H7 (cell line): ENCODE measurements around a stretch of chr19.

- RAMPAGE, long total RNA: no peak
These were observed 48.3 kb downstream of the COMP start for GRCh38 chr19:18742871-18743212.

DNA sequence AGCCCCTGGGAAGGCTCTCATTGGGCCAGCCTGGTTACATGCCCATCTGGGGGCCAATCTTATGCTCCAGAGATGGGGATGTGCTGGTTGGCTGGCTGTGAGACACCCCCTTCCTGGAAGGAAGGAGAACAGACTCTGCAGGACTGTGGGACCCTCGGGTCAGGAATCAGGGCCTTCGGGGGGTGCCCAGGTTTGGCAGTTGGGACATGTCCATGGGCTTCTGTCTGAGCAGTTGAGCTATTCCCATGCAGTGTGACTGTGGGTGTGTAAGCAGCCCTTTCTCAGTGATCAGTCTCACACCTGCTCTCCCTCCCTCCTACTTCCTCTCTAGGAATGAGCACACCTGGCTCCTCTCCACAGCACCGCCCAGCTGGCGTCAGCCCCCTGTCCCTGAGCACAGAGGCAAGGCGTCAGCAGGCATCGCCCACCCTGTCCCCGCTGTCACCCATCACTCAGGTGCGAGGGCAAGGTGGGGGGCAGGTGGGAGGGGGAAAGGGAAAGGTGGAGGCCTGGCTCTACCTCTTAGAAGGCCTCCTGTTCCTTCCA, 26.0 kb downstream of the COMP start:
- RAMPAGE, long total RNA: no peak

- RAMPAGE, long total RNA: no peak
These were observed 2.5 kb upstream of the COMP start for GRCh38 chr19:18793551-18793961.

DNA sequence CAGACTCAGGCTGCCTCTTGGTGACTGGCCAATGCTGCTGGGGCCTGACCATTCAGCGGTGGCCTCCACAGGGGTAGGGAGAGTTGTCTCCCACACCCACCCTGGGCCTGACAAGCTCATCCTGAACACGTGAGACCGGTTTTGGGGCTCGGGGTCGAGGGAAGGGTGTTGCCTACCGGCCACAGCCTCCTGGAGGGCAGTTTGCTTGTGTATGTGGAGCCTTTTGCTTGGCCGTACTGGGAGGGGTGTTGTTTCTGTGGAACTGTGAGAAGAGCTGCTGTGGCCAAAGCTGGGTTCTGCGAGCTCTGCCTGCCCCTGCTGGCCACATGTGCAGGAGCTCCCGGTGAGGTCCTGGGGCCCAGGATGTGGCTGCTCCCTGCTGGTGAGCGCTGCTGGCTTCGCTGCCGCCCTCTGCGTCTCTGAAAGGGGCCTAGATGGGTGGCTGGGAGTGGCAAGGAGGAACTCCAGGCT, 22.2 kb downstream of the UPF1 start:
- RAMPAGE, long total RNA: no peak

DNA sequence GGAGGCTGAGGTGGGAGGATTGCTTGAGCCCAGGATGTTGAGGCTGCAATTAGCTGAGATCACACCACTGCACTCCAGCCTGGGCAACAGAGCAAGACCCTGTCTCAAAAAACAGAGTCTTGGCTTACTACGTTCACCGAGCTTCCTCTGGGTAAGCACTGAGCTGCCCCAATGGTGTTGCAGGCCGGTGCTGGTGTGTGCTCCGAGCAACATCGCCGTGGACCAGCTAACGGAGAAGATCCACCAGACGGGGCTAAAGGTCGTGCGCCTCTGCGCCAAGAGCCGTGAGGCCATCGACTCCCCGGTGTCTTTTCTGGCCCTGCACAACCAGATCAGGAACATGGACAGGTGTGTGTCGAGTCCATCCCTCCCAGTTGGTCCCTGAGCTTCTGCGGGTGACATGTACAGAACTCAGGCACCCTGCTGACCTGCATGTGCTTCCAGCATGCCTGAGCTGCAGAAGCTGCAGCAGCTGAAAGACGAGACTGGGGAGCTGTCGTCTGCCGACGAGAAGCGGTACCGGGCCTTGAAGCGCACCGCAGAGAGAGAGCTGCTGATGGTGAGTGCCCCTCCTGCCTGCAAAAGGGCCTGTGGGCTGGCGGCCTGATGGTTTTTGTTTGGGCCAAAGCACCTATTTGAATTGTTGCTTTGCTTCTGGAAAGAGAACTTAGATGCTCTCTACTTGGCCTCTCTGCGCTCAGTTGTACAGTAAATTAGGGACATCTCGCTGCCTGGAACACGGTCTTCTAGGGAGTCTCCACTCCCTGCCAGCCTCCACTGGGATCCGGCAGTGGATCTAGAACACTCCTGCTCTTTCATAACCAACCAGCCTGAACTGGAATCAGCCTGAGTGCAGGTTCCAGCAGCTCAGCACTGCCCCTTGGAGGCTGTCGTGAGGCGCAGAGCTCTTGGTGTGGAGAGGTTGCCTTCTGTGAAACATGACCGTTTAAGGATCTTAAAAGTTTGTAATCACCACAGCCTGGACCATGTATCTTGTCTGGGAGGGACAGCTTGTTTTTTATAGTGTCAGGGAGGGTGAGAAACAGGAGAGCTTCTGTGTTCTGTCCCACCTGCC, 24.3 kb downstream of the UPF1 start:
- RAMPAGE, long total RNA: no peak

DNA sequence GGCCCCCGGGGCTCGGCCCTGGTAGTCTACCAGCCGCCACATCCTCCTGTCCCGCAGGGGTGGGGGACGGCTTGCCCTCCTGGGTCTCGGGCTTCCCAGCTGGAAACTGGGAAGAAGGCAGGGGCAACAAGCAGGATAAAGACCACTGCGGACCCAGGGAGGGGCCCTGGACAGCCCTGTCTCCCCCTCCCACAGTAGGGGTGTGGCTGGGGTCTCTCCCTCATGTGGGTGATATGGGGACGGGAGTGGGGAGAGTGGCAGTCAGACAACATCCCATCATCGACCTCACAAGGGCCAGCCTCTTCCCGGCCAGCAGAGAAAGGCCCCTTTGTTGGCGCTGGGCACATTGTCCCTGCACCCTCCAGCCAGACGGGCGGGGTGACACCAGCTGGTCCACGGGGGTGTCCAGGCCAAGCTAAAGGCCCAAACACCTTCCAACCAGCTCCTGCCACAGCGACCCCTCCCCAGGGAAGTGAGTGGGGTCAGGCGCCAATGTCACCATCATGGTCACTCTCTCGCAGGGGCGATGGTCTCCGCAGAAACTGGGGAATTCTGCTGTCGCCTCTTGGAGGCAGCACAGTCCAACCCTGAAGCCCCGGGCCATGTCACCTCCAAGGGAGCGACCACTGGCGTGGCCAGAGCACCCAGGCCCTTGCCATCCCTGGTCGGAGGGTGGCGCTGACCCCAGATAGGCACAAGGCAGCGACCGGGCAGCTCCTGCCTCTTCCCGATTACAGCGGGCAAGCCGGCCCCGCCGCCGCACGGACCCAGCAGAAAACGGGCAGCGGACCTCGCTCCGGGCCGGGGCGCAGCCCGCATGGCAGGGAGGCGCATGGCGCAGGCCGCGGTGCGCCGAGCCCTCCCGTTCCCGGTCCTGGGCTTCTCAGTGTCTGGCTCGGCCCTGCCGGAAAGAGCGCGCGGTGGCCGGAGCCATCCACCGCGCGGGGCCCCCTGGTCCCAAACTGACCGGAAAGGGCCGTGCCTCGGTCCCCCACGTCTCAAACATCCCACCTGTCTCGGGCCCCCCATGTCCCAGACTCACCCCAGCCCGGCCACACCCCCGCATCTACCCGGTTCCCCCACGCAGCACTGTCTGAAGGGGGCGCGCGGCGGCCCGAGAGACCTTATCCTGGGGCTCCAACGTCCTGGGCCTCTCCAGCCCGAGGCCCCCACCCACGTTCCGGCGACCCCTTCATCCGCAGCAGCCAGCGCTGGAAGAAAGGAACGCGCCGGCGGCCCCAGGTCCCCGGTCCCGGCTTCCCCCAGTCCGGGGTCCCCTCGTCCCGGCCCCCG, 992 bp downstream of the CERS1 start:
- RAMPAGE, long total RNA: no peak

DNA sequence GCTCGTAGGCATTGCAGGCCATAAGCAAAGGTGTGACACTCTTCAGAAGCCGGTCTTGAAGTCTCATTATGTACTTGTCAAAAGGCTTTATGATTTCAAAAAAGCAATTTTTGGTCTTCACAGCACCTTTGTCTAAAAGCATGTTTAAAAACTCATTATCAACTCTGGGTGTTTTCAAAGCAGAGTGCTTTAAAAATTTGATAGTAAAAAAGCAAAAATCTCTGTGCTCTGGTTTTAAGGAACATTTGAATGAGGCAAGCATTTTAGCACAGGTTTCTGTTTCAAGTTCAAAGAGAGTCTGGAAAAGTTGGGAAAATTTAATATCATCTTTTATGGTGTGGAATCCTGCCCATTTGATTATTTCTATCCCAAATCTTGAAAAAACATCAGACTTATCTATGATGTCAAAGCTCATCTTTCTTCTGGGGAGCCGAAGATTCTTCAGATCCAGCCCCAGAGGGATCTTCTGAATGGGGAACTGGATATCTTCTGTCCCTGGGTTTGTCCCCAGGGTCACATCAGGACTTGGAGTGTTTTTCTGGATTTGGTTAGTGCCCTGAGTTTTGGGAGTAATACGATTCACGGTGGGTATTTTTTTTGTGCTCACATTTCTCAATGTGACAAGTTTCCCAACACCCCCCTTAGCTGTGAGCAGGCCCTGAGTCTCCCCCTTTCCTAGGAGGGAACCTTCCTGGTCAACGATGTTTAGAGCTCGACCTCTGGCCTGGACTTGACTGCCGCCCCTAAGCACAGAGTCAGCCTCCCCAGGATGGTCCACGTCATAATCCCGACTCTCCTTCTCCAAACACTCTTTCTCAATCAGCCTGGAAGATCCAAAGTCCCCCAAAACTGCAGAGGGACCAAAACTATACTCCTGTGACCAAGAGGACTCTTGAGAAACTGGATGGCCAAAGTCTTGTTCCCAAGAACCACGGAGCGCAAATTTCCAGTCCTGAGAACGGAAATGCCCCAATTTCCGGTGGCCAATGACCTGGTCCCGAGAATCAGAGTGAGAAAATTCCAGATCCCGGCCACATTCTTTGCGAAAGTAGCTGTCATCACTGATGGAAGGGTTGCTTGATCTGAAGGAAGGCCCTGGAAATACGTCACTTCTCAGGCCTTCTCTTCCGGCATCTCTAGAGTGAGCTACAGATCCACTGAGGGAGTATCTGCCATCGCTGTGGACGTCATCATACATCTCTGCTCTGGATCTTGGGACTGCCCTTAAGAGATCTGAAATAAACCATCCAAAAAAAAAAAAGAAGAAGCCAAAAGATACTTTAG, 7.9 kb downstream of the SUGP2 start:
- RAMPAGE, long total RNA: no peak

DNA sequence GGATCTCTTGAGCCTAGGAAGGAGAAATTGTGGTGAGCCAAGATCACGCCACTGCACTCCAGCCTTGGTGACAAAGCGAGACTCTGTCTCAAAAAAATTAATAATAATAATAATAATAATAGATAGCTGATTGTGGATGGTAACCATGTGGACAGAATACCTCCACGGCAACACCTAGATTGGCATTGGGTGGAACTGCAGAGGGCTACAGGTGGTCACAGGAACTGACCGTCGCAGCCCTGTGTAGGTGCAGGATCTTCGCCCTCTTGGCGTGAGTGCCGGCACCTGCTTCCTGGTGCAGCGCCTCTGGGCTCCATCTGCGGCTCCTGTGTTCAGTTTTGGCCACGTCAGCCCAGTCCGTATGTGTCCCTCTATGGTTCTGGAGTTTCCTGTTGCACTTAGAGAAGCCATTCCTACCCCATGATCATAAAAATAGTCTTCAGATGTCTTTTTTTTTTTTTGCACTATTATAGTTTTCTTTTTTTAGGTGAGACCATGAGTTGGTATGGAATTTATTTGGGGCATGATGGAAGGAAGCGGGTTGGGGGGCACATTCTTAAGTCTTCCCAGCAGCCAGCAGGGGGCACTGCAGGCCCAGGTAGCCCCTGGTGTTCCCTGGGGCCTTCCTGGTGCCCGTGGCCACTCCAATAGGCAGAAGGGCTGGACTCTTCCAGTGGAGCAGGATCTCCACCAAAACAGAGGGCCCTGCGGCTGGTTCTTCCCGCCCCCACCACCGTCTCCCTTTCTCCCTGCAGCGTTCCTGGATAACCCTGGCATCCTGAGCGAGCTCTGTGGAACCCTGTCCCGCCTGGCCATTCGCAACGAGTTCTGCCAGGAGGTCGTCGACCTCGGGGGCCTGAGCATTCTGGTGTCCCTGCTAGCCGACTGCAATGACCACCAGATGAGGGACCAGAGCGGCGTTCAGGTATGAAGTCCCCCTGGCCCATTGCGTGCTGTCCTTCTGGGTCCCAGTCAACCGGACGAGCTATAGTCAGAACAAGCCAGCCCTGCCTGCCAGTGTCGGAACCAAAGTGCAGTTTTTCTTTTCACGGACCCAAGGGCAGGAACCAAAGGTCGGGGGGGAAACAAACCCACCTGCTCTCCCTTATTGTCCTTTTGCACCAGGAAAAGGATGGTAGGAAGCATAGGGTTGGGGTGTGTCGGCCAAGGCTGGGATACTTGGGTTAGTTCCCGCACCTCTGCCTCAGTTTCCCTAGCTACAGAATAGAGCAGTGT, 10.0 kb upstream of the SLC25A42 start:
- RAMPAGE, long total RNA: no peak

GRCh38 chr19:19063009-19063314, 832 bp upstream of the SLC25A42 start:
- RAMPAGE, long total RNA: no peak

DNA sequence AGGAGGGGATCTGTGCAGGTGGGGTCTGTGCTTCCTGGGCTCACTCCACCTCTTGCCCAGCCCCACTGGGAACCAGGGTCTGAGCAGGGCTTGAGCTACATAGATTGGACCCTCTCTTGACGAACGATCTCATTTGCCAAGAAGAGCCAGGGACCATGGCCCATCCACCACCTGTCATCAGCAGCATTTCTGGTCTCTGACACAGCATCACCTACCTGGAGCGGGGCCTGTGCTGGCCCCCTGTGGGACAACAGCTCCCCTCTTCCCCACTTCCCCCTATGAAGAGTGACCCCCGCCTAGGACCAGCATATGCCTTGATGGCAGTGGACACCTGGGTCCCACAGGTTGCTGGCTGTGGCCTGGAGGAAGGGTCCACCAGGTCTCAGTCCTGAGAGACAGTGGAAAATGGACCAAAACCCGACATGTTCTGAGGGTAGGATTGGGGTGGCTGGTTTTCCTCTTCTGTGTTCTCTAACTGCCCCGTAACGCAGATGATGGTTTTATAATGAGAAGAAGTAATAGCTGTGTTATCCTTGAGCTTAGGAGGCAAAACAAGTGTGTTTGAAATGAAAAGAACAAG, 26.1 kb downstream of the MAU2 start:
- RAMPAGE, long total RNA: no peak

DNA sequence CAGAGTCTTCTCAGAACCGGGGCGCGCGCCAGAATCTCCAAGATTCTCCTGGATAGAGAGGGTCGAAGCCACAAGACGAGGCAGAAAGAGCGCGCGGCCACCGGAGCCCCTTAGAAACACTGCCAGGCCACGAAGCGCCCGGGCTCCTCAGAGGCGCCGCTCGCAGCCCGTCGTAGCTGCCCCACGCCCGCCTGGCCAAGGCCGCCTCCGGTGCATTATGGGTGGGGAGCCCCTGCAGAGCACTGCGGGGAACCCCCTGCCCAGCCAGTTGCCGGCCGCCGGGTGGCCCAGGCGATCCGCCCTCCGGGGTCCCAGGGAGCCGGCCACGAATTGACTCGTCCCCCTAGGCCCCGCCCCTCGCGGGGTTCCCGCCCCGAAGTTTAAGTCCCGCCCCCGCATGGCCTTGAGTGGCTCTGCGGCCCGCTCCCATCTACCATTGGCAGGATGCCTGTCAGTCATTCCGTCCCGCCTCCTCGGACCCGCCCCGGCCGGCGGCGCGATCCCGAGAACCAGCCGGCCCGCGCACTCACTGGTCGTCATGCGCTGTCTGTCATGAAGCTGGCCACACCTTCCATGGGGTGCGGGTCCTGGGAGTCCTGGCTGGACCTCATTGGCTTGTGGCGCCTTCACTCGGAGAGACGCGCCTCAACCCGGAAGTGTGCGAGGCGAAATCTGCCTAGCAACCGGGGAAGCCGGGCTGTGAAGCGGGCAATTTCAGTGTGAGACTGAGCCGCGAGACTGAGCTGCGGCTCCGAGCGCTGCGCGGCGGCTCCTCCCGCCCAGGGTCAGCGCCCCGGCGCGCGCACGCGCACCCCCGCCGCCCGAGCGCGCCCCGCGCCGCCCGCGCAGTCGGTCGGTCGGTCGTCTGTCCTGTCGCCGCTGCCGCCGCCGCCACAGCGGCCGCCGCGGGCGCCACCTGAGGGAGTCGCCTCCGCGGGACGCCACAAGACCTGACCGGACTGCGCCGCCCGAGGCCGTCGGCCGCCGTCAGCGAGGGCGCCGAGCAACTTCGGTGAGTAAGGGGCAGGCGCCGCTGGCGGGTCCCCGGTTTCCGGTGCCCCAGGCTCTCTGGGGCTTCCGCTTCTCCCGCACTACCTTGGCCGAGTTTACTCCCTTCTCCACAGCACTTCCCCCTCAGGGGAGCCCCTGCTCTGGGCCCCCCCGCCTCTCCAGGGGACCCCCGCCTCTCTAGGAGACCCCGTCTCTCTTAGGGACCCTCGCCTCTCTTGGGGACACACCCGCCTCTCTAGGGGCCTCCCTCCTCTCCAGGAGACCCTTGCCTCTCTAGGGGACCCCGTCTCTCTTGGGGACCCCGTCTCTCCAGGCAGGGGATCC, 19.9 kb upstream of the GATAD2A start:
- RAMPAGE, long total RNA: no peak

DNA sequence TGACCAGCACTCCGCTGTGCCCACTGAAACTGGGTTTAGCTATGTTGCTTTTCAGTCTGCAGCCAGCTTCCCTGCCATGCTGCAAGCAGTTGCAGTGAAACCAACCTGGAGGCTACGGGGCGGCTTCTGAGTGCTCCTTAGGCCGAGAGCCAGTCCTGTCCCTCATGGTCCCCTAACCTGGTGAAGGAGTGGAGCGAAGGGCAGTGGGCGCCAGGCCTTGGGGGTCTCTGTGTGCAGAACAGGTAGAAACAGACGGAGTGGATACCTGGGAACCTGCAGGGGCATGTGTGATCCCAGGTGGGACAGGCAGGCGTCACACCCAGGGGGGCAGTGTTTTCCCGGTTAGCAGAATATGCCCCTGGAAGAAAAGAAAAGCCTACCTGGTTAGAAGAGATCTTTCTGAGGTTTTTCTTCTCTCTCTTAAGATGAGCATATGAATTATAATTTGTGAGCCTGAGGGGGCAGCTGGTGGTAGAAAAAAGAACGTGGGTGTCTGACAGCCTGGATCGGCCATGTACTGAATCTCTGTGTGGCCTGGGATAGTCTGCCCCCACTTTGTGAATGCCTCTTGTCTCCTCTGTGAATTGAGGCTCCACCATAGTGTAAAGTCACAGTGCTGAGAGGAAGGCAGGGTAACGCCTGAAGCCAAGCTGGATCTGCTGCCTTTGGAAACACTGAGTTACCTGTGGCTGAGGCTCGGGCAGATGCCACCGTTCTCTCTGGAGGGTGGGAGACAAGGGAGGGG, 38.7 kb downstream of the TSSK6 start:
- RAMPAGE, long total RNA: no peak

DNA sequence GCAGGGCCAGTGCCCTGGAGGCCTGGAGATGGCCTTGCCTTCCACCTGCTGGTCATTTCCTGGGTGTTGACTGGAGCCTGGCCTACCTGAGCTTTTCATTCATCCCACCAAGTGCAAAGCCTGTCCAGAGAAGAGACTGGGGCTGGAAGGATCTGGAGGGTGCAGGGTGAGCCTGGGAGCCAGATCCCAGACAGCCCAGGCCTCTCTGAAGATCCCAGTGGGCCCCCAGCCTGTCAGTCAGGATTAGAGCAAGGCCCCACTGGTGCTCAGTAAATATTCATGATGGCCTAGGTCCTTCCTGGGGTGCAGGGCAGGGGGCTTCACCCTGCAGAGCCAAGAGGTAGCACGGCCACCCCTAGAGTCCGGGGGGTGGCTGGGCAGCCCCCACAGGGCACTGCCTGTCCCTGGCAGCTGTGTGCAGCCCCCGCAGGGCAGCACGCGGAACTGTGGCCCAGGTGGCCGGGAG, 3.3 kb upstream of the YJEFN3 start:
- RAMPAGE, long total RNA: no peak

DNA sequence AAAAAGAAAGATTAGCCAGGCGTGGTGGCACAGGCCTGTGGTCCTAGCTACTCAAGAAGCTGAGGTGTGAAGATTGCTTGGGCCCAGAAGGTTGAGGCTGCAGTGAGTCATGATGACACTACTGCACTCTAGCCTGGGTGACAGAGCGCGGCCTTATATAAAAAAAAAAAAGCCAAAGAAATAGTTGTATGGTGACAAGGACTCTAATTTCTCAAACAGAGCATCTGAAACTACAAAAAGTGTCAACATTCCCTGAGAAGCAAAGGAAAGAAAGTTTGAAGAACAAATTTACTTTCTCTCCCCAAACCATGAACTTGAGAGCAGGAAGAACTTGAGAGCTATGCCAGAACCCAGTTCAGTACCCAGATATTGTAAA, 3.3 kb downstream of the PBX4 start:
- RAMPAGE, long total RNA: no peak

DNA sequence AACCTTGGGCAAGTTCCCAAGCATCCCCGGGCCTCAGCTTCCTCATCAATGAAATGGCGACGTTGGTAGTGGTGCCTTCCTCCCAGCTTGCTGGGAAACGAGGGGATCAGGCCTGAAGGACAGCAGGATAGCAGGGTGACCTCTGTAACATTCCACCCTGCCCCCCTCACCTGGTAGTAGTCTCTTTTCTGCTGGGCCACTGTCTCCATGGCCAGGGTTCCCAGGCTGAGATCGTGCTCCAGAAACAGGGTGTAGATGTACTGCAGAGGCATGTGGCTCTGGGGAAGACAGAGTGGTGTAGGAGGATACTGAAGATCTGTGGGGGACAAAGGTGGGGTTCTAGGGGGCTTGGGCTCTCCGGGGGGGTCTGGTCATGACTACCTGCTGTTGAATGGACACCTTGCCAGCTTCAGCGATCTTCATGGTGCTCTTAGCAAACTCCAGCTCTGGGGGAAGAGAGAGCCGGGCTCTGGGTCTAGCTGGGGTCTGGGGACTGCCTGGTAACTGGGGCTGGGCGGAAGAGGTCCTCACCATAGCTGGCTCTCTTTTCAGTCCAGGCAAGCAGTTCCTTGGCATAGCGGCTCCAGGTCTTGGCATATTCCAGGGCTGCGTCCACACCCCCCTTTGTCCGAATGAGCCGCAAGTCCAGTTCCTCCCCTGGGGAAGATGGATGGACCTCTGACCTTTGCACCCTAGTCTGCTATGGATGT, 3.4 kb downstream of the GMIP start:
- RAMPAGE, long total RNA: no peak

- RAMPAGE, long total RNA: no peak
These were observed 9.7 kb downstream of the ATP13A1 start for GRCh38 chr19:19653631-19654337.

- RAMPAGE, long total RNA: no peak
These were observed 1.2 kb downstream of the ZNF101 start for GRCh38 chr19:19669744-19670416.

DNA sequence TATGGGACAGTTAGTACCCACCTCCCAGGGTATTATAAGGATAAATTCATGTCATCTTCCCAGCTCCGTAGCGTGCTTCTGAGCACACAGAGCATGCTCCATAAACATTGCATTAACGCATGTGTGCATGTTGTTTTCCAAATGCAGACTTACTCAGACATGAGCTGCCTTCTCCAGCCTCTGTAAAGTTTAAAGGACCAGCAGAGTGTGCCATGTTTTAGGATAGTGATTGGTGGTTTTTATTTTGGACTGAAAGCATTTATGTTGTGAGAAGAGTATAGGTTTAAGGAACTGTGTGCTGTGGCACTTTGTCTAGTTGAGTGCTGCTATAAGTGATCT, 34.6 kb downstream of the ZNF506 start:
- RAMPAGE, long total RNA: no peak

GRCh38 chr19:19956577-19957179, 55.9 kb downstream of the ZNF93 start:
- RAMPAGE, long total RNA: no peak

- RAMPAGE, long total RNA: no peak
These were observed 15.3 kb upstream of the ZNF486 start for GRCh38 chr19:20151708-20152190.